Parietal lobe (tissue), 2 donors: ENCODE results near the genes CASTOR2 and SPDYE17.

DNA sequence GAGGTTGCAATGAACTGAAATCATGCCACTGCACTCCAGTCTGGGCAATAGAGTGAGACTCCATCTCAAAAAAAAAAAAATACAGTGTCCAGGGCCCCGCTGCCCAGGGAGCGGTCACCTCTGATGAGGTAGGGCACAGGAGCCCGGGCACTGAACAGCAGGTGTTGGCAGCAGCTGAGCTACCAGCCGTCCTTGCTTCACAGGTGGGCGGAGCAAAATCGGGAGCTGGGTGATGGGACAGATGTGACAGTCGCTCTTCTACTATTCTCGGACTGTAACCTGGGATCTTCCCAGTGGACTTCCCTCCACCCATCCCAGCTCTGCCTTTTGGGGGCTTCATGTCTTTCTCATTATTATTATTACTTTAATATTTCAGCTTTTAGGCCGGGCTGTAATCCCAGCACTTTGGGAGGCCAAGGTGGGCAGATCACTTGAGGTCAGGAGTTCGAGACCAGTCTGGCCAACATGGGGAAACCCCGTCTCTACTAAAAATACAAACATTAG is 49.4 kb downstream of the GTF2IRD1 start:
- RAMPAGE, long total RNA: no peak

GRCh38 chr7:74513926-74514806 is 60.5 kb downstream of the GTF2IRD1 start:
- RAMPAGE, long total RNA: no peak

- RAMPAGE, long total RNA: no peak
Measured at GRCh38 chr7:74656835-74657617, 492 bp upstream of the GTF2I start.

- RAMPAGE, long total RNA: no peak
Measured at GRCh38 chr7:74723453-74724273, 50.1 kb upstream of the NCF1 start.

GRCh38 chr7:74963847-74964792 is at the start of gene CASTOR2:
Gene CASTOR2, plus strand, starts transcription at chr7:74964705.
- RAMPAGE, long total RNA: no peak

- RAMPAGE, long total RNA: no peak
Measured at GRCh38 chr7:74964793-74965184, 284 bp downstream of the CASTOR2 start.

DNA sequence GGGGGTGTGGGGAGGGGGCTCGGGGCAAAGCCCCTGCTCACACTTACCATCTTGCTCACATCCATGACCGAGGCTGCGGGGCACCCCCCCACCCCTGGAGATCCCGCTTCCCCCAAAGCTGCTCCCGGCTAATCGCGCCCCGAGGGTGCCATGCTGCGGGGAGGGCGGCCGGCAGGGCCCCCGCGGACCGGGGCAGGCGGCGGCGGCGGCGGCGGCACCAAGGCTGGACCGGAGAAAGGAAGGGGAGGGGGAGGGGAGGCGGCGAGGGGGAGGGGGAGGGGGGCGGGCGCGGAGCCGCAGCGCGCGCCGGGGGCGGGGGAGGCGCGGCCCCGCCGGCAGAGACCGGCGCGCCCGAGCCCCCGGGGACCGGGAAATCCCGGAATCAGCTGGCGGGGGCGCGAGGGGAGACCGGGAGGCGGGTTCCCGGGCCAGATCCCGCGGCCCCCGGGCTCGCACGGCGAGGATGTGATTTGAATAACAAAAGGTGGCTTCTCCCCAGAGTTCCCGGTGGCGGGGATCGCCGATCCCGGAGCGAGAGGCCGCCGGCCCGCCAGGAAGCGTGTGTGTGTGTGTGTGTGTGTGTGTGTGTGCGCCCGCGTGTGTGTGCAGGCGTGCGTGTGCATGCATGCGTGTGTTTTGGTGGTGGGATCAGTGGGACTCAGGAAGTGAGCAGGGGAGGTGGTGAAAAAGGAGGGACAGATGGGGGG is 99.6 kb downstream of the HIP1 start:
- RAMPAGE, long total RNA: no peak

DNA sequence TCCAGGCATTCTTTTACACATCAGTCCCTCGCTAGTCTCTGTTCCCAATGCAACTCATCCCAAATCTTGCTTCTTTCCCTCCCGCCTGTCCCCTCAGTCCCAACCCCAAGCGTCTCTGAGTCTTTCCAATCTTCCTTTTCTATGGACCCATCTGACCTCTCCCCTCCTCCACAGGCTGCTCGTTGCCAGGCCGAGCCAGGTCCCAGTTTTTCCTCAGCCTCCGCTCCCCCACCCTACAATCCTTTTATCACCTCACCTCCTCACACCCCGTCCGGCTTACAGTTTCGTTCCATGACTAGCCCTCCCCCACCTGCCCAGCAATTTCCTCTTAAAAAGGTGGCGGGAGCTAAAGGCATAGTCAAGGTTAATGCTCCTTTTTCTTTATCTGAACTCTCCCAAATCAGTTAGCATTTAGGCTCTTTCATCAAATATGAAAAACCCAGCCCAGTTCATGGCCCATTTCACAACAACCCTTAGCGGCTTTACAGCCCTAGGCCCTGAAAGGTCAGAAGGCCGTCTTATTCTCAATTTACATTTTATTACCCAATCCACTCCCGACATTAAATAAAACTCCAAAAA is 8.7 kb upstream of the CCL26 start:
- RAMPAGE, long total RNA: no peak

DNA sequence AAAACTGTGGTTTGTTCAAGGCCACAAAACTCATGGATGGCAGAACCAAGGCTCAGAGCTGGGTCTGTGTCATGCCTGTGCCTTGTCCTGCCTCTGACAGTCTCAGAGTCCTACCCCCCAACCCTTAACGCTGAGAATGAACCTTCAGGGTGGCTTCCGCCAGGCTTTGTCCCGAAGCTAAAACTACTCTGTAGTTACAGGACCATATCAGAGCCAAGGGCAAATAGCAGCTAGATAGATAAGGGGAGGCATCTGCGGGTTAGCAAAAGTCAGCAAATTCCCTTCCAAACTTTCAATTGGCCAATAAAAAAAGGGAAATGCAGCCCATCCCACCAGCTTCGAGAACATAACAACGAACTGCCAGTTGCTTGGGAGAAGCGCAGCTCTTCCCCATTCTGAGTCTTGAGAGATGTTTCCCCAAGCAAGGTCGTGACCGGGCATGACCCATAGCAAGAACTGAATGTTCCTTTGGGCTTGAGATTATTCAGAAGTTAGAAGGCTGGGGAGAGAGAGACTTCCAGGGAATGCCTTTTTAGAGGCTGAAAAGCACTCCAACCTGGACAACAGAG is 17.7 kb downstream of the CCL24 start:
- RAMPAGE, long total RNA: no peak

- RAMPAGE, long total RNA: no peak
Measured at GRCh38 chr7:75881817-75882577, 3.2 kb downstream of the RHBDD2 start.

DNA sequence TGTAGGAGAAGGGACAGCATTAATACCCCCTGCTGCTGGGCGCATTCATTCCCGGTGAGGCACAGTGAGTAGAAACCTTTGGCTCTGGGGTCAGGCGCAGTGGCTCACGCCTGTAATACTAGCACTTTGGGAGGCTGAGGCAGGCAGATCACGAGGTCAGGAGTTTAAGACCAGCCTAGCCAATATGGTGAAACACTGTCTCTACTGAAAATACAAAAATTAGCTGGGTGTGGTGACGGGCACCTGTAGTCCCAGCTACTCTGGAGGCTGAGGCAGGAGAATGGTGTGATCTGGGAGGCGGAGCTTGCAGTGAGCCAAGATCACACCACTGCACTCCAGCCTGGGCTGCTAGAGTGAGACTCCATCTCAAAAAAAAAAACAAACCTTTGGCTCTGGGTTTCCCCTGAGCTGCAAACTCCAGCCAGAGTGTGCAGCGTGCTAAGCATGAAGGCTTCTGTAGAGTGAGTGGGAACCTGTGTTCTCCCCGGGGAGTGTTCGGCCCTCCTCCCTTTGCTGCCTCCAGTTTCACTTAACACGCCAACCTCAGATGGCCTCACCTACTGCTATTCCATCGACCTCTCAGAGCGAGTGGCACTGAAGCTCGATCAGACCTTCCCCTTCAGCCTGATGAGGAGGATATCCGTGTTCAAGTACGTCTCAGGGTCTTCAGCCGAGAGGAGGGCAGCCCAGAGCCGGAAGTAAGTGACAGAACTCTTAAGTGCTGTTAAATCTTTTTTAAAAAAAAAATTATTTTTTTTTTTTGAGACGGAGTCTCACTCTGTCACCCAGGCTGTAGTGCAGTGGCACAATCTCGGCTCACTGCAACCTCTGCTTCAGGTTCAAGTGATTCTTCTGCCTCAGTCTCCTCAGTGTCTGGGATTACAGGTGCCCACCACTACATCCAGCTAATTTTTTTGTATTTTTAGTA is 4.6 kb downstream of the RHBDD2 start:
- RAMPAGE, long total RNA: no peak

GRCh38 chr7:75899665-75899916 is 15.4 kb upstream of the POR start:
- RAMPAGE, long total RNA: no peak

DNA sequence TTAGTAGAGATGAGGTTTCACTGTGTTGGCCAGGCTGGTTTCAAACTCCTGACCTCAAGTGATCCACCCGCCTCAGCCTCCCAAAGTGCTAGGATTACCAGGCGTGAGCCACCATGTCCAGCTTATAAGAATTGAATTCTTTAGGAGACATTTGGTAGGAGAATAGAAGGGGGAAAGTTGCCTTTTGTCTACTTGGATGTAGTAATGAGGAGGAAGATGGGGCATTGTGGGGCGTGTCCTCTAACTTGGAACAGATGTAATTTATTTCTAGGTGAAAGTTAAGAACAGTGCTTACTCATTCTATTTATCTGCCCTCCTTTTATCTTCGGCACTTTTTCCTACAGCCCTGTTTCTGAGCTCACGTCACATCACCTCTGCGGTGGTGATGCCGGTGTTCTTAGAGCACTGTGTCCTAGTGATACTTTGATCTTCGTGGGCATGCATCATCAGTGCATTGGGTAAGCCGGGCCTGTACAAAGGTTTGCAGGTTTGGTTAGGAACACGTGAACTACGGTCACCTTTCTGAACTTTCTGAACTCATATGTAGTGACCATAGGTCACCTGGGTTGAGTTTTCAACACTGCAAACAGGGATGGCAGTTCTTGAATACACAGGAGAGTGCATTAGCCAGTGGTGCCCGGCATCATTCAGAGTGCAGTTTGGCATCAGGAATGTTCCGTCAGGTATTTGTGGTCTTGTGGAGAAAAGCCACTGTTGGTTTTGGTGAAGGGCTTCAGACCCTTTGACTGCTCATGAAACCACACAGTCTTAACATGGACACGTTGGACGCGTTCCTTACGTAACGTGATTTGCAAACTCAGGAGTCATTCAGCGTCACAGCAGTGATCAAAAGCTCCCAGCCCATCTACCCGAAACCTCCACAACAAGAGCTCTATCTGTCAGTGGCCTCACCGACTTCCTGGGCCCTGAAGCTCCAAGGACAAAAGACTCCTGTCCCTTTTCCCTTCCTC is 5.6 kb downstream of the POR start:
- RAMPAGE, long total RNA: no peak

DNA sequence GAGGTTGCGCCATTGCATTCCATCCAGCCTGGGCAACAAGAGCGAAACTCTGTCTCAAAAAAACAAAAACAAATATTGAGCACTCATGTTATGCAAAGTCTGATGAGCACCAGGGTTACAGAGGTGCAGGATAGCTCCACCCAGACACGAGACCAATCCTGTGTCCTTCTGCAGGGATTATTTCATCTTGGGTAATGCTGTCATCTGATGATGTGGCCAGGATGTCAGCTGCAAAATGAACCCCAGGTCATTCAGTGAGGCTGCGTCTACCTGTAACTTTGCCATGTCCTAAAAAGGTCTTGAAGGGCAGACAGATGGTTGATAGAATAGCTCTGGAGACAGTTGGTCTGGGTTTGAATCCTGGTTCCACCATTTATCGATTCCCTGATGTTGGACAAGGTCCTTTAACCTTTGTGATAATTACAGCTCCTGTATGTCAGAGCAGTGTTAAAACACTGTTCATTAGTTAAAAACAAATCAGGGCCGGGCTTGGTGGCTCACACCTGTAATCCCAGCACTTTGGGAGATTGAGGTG is 11.9 kb downstream of the POR start:
- RAMPAGE, long total RNA: no peak

- RAMPAGE, long total RNA: no peak
Measured at GRCh38 chr7:75945767-75946256, 30.9 kb downstream of the POR start.

- RAMPAGE, long total RNA: no peak
Measured at GRCh38 chr7:75965801-75967096, 28.1 kb downstream of the TMEM120A start.

DNA sequence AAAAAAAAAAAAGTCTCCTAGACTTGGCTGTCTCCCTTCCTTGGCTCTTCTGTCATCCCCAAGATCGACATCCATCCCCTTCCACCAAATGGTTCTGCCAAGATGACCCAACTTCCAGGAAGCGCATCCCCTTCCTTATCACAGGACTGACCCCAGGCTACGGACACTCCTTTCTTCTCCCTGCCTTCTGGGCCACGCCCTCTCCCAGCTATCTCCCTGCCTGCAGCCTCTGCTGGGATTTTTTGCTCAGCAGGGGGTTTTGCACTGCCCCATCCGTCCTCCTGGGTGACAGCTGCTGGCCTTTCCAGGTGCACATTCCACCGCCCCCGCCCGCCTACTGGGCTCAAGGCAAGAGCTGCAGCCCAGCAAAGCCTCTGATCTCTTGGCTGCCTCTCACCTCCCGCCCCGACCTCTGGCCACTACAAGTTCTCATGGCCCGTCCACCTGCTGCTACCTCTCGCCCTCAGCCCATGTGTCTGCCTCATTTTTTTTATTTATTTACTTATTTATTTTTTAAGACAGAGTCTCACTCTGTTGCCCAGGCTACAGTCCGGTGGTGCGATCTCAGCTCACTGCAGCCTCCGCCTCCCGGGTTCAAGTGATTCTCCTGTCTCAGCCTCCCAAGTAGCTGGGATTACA is 3.4 kb downstream of the TMEM120A start:
- RAMPAGE, long total RNA: no peak

DNA sequence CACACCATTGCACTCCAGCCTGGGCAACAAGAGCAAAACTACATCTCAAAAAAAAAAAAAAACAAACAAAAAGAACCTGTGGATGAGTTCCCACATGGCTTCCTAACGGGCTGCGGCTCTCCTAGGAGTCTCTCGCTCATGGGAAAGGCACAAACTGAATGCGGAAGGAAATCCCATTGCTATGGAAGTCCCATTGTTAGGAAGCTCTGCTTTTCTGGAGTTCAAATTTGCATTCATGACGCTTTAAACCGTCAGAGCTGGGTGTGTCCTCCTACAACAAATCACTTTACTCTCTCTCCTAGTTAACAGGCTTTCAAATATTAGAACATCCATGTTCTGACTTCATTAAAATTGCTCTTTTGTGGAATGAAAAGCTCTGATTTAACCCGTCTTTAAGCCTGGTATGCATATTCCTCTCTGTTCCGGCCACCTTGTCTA is at the start of gene SPDYE17:
TSS of gene SPDYE17 (minus strand) at position 198 of the 438 bp plus-strand sequence.
- RAMPAGE, long total RNA: no peak

- RAMPAGE, long total RNA: no peak
Measured at GRCh38 chr7:77126545-77126809, 4.1 kb downstream of the CCDC146 start.

DNA sequence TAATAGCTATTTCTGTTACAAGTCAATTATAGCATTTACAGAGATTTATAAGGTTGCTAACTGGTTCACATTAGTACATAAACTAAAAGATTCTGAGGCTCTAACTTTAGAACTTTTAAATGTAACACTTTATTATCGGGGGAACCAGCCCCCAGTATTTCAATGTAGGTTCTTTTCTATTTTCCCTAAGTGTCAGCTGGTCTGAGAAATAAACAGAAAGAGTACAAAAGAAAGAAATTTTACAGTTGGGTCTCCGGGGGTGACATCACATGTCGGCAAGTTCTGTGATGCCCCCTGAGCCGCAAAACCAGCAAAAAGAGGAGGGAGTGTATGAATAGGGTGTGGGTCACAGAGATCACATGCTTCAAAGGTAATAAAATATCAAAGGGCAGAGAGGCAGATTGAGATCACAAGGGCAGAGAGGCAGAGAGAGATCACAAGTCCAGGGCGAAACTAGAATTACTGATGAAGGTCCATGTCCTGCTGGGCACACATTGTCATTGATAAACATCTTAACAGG is 19.9 kb upstream of the FGL2 start:
- RAMPAGE, long total RNA: no peak